ENCODE measurements around the gene SEC22B.

GRCh38 chr1:117271850-117272368 lies 61.2 kb upstream of the VTCN1 start:
- RRBS, result no CpG with 5 or more reads among the region's 5 CpGs

- RRBS, result no CpG with 5 or more reads among the region's 9 CpGs
Observed at GRCh38 chr1:117367876-117368219, 599 bp downstream of the MAN1A2 start.

DNA sequence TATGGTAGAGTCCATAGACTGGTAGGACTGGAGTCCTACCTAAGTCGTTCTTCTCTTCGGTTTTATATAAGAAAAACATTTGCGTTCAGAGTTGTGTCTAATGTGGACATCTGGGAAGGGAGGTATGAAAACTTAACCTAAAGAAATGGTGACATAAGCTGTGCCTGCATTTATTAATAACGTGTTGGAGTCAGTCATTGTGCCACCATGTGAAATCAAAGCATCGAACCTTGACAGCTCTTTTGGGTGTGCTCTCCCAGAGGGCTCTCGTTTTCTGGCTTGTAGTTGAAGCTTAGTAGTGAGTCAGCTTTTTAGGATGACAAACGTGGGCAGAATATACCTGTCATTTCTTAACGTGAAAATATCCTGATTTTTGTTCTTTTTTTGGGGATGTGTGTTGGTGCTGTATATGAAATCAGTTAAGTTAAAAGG lies 1.4 kb downstream of the MAN1A2 start:
- RRBS, result no CpG with 5 or more reads among the region's 8 CpGs

GRCh38 chr1:117405379-117405994 lies 38.2 kb downstream of the MAN1A2 start:
- RRBS, result no CpG with 5 or more reads among the region's 1 CpG

DNA sequence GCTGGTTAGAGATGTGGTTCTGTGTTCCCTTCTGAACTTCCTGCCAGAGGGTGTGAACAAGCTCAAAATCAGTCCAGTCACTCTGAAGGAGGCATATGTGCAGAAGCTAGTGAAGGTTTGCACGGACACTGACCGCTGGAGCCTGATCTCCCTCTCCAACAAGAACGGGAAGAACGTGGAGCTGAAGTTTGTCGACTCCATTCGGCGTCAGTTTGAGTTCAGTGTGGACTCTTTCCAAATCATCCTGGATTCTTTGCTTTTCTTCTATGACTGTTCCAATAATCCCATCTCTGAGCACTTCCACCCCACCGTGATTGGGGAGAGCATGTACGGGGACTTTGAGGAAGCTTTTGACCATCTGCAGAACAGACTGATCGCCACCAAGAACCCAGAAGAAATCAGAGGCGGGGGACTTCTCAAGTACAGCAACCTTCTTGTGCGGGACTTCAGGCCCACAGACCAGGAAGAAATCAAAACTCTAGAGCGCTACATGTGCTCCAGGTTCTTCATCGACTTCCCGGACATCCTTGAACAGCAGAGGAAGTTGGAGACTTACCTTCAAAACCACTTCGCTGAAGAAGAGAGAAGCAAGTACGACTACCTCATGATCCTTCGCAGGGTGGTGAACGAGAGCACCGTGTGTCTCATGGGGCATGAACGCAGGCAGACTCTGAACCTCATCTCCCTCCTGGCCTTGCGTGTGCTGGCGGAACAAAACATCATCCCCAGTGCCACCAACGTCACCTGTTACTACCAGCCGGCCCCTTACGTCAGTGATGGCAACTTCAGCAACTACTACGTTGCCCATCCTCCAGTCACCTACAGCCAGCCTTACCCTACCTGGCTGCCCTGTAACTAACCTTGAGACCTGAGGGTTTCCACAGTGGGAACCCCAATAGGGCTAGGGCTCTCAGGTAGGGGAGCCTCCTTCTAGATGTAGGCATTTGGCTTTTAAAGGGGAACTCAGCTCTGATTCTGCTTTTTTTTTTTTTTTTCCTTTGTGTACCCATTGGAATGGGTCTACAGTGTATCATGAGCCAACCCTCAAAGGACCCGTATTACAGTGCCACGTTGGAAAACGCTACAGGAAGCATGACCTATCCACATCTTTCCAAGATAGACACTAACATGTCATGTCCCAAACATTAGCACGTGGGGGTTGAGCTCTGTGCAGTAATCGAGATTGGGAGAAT lies 17.7 kb downstream of the TENT5C start:
- RRBS, result no CpG with 5 or more reads among the region's 32 CpGs

DNA sequence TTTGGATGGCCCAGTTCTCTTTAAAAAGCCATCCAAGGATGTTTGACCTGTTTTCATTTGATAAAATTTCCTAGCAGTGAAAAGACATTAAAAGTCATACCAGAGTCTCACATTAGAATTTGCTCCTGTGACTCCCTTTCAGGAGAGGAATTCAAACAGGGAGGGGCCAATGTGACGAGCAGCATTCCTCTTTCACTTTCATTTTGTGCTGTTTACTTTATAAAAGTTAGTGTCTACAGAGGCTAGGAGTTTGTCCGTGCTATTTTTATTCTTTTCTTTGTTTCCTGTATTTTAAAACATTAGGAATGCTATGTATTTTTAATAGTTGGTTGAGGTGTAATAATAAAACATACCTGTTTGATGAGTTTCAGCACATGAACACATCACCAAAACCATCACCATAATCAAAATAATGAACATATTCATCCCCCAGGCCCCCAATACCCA lies 129.2 kb downstream of the TENT5C start:
- RRBS, result no CpG with 5 or more reads among the region's 2 CpGs

GRCh38 chr1:117826316-117826957 lies 103.0 kb downstream of the GDAP2 start:
- RRBS, result no CpG with 5 or more reads among the region's 3 CpGs

- RRBS, result no CpG with 5 or more reads among the region's 2 CpGs
Observed at GRCh38 chr1:117907267-117907652, 22.2 kb downstream of the GDAP2 start.

GRCh38 chr1:118291610-118292227 lies 106.7 kb upstream of the SPAG17 start:
- RRBS, result no CpG with 5 or more reads among the region's 7 CpGs

GRCh38 chr1:118812472-118812867 lies 175.7 kb downstream of the TBX15 start:
- RRBS, result no CpG with 5 or more reads among the region's 5 CpGs

DNA sequence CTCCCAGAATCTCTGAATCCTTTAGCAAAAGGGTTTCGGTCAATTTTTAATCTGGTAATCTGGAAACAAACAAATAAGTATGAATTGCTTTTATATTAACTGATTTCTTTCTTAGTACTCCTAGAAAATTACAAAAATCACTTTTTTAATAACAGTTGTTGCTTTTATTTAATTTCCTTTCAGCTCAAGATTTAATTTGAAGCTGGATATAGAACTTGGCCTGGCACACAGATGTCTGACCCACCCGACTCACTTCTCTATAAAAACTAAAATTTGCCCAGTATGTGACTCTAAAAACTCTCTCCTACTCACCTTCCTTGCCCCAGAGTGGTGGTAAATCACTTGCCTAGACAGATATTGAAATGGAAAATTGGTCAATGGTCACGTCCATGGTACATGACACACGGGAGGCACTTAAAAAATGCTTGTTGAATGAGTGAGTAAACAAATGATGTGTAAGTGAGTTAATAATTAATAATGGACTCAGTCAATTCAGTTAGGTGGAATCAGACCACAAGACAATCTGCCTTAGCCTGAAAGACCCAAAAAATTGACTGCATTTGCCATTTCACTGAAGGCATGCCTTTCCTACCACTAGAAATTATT lies 73.9 kb downstream of the TBX15 start:
- RRBS, result no CpG with 5 or more reads among the region's 4 CpGs

DNA sequence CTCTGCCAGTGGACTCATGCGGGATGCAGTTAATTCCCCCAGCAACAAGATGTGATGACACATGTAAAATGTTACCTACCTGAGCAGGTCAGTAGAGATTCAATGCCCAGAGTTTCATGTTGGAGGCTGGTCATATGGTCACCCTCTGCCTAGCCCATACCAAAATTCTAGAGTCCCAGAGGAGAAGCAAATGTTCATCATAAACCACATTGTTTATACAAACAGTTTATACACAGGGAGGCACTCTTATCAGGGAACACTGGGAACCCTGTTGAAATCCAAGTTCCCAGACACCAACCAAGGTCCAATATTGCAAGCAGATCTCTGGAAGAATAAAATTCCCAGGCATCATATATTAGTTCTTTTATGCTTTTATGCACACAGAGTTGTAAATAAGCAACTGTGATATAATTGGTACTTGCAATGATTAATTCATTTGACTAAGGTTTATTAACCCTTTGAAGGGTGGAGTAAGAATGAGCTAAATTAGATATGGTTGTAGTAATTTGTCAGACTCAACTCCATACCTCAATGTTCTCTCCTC lies 10.6 kb downstream of the HAO2 start:
- RRBS, result no CpG with 5 or more reads among the region's 1 CpG

DNA sequence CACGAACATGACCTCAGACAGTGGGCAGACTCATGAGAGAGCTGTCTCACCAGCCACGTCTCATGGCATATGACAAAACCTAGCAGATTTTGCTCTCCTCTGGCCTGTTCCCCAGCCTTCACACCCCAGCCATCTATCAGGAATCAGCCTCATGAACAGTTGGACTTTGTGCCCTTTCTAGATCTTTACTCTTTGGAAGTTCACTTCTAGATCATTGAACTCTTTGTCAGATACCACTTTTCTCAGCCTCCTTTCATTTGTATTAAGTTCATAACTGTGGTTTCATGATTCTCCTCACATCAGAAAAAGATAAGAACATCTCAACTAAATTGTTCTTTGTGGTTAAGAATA lies 14.2 kb upstream of the HSD3B1 start:
- RRBS, result no CpG with 5 or more reads among the region's 2 CpGs

DNA sequence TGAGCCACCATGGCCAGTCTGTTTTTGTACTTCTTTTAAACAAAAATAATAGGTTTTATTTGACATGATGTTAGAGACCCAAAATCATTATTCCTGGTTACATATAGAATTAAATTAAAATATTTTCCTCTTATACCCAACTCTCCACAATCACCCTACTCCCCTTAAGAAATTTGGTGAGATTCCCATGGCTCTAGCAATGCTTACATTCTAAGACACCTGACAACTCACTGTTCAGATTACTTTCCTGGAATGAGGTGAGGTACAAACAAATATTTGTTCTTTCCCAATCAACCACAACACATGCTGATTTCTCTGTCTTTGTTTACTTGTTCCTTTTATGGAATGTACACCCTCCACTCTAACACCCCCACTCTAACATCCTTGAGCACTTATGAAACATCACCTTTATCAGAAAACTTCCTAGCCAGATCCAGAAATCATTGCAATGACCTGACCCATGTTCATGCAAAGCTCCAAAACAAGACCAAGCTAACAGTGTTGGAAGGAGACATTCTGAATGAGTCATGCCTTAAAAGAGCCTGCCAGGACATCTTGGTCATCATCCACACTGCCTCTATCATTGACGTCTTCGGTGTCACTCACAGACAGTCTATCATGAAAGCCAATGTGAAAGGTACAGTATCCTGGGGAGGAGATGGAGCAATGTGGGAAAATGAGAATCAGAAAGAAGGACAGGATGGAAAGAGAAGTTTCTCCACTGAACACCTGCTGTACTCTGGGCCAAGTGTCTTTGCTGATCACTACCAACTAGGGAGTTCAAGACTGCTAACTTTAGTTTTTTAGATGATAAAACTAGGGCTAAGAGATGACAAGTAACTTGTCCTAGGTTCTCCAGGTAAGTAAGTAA lies 35.5 kb downstream of the HSD3B1 start:
- RRBS, result no CpG with 5 or more reads among the region's 2 CpGs

DNA sequence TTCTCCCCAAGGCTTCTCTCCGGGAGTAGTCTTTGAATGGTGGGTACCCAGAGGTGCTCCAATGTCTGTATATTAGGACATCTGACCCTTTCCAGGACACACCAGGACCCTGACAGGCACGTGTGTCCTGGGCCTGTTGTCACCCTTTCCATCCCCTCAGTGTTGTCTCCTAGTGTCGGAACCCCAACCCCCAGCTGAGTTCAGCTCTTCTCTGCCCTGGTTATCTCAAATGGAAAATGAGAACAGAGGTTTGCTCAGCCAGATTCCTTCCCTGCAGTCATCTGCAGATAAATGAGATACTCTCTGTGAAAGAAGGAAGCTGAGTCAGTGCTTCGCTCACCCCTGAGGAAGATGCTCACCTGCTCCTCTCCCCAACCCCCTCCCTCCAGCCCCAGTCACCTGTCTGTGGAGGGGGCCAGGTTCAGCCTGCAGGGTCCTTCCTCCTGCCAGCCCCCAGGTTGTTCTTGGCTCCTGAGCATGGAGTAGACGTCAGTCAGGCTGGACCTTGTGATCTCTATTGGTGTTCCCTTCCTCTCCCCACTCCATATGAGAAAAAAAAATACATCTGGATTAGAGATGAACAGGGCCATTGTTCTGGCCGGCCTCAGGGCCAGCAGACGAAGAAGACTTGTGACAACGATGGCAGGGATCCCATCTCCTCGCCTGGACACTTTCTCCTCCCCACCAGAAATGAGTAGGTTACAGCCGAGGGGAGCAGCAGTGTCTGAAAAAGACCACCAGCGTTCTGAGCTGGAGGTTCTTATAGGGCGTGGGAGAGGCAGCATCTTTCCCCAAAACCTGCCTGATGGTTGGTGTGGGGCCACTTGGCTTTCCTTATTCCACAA lies 20.9 kb downstream of the PHGDH start:
- RRBS, result no CpG with 5 or more reads among the region's 12 CpGs

DNA sequence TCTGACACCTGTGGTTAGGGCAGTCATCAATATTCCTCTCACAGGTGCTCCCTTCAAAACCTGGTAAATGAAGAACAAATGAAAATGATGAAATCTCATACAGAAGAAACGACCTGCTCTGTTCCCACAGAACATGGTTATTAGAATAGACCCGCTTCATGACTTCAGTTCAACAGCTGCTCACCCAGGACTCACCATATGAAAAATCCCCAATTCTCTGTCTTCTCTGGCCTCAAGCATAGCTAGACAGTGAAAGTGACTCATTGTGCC lies 82.5 kb downstream of the NOTCH2 start:
- RRBS, result no CpG with 5 or more reads among the region's 2 CpGs

GRCh38 chr1:119988656-119988916 lies 80.9 kb downstream of the NOTCH2 start:
- RRBS, result no CpG with 5 or more reads among the region's 2 CpGs

DNA sequence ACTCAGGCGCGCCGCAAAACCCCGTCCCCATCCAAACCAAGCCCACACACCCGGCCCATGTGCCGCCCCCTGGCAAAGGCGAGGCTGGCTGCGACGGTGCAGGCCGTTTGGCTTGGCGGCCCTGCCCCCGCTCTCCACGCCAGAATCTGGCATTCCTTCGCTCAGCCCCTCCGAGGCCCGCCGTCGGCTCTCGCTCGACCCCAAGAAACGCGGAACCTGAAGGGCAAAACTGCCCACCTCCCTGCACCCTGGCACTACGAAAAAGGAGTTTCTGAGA lies 736 bp downstream of the NOTCH2 start:
- RRBS, result no CpG with 5 or more reads among the region's 23 CpGs

GRCh38 chr1:120132110-120132407 lies 44.3 kb downstream of the SEC22B start:
- RRBS, result no CpG with 5 or more reads among the region's 5 CpGs

- RRBS, result no CpG with 5 or more reads among the region's 43 CpGs
Observed at GRCh38 chr1:120175744-120176831, at the start of gene SEC22B. TSS of gene SEC22B (minus strand) at chr1:120176520.

All from PFSK-1 (cell line).